Monocyte (primary cell): ENCODE data around the genes STAP2, FEM1A and ARRDC5.

DNA sequence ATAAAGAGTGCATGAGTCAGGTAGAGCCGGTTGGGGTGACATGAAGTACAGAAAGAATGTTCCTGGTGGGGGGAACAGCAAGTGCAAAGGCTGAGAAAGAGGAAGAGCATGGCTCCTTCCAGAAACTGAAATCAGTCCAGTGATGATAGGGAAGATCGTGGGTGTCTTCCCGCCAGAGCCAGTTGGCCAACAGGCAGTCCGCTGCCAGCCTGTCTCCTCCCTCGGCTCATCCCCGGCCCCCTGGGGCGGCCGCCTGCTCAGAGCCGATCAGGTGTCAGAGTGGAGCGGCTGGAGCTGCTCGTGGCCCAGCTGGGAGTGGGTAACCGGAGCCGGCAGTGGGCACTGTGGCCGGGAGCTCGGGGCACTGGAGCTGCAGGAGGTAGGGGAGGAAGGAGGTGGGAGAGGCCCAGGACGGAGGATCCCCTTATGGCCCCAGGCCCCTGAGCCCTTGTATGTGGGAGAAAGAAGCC, 1.5 kb downstream of the ANKRD24 start:
- PRO-cap, 2 experiments = no peak in any of the 2 experiments

- PRO-cap, 2 experiments = no peak in any of the 2 experiments
These were observed at the start of gene STAP2 for GRCh38 chr19:4337785-4338995. TSS of gene STAP2 (minus strand) at chr19:4338827.

- PRO-cap, 2 experiments = no peak in any of the 2 experiments
These were observed 27.1 kb downstream of the MPND start for GRCh38 chr19:4370480-4370851.

DNA sequence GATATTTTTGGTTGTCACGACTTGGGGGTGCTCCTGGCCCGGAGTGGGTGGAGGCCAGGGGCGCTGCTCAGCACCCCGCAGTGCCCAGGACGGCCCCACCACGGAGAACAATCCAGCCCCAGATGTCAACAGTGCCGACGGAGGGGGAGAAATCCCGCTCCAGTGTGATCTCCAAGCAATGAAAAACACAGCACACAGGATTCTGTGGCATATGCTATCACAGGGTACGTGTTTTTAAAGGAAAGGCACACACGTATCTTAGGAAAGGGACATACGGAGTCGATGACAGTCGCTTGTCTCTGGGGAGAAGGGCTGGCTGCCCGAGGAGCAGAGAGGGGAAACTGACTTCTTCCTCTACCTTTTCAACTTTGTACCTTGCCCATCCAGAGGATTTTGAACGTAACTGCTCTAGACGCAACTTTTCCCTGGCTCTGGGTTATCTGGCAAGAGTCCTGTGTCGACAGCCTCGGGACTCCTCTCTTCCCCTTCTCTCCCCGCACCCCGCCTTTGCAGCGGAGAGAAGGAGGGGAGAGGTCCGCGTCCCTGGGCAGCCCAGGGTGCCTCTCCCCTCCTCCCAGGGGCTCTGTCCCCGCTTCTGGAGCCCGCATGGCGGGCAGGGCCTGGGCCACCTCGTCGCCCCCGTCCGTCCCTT, 690 bp downstream of the SH3GL1 start:
- PRO-cap, 2 experiments = peak in 2 of 2 experiments; most common plus-strand start position 518 of the sequence (in 2); most common minus-strand start position 267 of the sequence (in 2)

GRCh38 chr19:4474505-4475121, 2.5 kb downstream of the HDGFL2 start:
- PRO-cap, 2 experiments = no peak in any of the 2 experiments

- PRO-cap, 2 experiments = no peak in any of the 2 experiments
These were observed 7.3 kb upstream of the PLIN4 start for GRCh38 chr19:4525518-4526094.

- PRO-cap, 2 experiments = no peak in any of the 2 experiments
These were observed 20.8 kb upstream of the SEMA6B start for GRCh38 chr19:4580104-4580841.

DNA sequence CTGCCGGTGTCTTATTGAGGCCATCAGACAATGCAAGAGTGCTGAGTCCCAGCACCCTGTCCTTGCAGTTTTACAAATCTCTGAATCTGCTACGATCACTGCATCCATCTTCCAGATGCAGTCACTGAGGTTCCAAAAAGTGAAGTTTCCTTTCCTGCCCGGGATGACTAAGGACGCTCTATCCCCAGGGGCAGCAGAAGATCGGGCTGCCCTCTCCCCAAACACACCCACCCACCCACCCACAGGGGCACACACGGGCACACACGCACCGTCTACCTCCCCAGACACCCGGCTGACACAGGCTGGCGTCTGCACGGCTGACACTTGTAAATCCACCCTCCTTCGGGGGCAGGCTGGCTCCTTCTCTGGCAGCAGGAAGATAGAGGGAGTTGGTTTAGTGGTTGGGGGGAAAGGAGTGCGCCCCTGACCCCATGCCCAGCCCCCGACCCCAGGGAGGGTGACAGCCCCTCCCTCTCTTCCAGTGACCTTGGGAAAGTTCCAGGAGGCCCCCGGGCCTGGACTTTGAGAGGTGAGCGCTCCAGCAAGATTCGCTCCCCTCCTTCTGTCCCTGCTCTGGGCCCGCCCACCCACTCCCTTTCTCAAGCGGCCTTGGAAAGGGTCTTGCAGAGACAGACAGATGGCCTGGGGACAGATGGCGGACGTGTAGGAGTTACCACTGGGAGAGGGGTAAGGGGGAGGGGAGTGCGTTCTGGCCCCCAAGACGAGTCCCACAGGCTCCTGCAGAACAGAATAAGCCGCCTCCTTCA, 3.9 kb upstream of the TNFAIP8L1 start:
- PRO-cap, 2 experiments = no peak in any of the 2 experiments

DNA sequence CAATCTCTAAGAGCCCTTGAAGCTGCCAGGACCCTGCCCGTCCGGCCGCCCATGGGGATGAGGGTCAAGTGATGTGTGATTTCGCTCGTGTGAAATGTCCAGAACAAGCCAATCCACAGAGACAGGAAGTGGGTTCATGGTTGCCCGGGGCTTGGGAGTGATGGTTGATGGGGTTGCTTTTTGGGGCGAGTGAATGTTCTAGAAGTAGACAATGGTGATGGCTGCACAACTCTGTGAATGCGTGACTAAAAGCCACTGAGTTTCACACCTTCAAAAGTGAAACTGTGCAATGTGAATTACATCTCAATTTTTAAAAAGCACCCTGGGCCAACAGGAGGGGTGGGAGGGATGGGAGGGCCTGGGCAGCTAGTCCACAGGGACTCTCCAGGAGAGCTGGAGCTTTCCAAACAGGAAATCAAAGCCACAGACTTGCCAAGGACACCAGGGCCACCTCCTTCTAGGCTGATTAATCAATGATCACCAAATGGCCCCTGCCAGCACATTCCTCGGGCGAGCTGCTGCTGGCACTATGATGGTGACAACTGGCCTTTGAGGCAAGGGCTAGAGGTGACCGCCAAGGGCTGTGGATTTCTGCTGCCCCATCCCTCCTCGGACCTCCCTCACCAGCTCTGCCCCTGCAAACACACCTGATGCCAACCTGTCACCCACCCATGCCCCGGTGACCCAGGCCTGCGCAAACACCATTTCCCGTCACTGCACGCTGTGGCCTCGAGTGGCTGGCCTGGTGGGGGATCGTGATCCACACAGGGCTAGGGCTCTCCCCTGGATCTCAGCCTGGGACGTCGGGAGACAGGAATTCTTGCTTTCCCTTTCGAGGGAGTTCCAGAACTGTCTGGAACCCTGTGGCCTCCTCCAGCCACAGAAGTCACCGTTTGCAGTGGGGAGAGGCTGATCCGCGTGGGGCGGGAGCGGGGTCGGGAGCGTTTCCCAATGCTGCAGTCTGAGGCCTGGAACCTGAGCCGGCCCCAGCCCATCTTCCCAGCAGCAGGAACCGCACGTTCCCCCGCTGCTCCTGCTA, 13.8 kb downstream of the DPP9 start:
- PRO-cap, 2 experiments = no peak in any of the 2 experiments

GRCh38 chr19:4744798-4745343, 21.2 kb upstream of the DPP9 start:
- PRO-cap, 2 experiments = no peak in any of the 2 experiments

DNA sequence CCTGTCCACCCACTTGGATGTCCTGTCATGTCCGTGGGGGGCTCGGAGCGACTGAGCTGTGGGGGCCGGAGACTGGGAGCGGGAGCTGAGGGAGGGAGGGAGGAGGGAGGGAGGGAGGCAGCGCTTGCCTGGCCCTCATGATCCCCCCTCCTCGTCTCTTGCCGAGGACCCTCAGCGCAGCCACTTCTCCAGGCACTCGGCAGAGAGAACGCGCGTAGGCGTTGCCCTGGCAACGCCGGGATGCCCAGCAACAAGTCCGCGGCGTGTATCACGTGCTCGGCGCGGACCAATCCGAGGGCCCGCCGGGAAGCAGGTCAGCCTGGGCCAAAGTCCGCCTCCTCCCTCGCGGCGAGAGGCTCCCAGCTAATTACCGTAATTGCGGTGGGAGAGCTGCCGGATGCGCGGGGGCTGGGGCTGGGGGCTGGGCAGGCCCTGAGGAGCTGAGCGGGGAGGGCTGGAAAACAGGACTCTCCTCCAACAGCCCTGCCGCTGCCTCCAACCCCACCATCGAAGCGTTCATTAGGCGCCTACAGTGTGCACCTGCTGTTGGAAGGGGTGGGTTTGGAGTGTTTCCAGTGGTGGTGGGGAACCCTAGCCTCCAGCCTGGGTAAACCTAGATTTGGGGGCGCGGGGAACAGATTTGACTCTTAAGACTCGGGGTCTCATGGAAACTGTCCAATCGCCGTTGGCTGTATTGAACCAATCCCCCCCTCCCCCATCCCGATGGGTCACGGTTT, 31.7 kb upstream of the FEM1A start:
- PRO-cap, 2 experiments = no peak in any of the 2 experiments

- PRO-cap, 2 experiments = peak in 2 of 2 experiments; most common plus-strand start chr19:4791745 (in 2)
These were observed at the start of gene FEM1A for GRCh38 chr19:4790982-4791878. TSS of gene FEM1A (plus strand) at chr19:4791734.

DNA sequence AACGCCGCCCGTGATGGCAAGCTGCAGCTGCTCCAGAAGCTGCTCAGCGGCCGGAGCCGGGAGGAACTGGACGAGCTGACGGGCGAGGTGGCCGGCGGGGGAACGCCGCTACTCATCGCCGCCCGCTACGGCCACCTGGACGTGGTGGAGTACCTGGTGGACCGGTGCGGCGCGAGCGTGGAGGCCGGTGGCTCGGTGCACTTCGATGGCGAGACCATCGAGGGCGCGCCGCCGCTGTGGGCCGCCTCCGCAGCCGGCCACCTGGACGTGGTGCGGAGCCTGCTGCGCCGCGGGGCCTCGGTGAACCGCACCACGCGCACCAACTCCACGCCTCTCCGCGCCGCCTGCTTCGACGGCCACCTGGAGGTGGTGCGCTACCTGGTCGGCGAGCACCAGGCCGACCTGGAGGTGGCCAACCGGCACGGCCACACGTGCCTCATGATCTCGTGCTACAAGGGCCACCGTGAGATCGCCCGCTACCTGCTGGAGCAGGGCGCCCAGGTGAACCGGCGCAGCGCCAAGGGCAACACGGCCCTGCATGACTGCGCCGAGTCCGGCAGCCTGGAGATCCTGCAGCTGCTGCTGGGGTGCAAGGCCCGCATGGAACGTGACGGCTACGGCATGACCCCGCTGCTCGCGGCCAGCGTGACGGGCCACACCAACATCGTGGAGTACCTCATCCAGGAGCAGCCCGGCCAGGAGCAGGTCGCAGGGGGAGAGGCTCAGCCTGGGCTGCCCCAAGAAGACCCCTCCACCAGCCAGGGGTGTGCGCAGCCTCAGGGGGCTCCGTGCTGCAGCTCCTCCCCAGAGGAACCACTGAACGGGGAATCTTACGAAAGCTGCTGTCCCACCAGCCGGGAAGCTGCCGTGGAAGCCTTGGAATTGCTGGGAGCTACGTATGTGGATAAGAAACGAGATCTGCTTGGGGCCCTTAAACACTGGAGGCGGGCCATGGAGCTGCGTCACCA, 629 bp downstream of the FEM1A start:
- PRO-cap, 2 experiments = peak in 1 of 2 experiments; most common plus-strand start position 62 of the sequence (in 1)

GRCh38 chr19:4838108-4838635, 6.7 kb upstream of the TICAM1 start:
- PRO-cap, 2 experiments = no peak in any of the 2 experiments

DNA sequence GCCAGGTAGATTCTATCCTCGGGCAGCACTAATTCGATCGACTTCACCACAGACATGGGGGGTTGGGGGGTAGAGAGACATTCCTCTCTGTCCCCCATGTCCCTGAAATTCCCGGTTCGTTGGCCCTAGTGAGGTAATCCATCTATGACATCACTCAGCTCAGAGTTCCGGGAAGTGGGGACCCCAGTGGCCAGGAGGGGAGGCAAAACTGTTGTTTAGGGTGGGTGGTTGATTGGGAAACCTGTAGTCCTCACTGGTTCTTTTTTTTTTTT, at the start of gene ARRDC5:
Gene ARRDC5 (minus strand): TSS at position 127 of the 272 bp plus-strand sequence.
- PRO-cap, 2 experiments = no peak in any of the 2 experiments

- PRO-cap, 2 experiments = peak in 1 of 2 experiments; most common plus-strand start chr19:5006083 (in 1)
These were observed 36.9 kb downstream of the KDM4B start for GRCh38 chr19:5005750-5006358.

DNA sequence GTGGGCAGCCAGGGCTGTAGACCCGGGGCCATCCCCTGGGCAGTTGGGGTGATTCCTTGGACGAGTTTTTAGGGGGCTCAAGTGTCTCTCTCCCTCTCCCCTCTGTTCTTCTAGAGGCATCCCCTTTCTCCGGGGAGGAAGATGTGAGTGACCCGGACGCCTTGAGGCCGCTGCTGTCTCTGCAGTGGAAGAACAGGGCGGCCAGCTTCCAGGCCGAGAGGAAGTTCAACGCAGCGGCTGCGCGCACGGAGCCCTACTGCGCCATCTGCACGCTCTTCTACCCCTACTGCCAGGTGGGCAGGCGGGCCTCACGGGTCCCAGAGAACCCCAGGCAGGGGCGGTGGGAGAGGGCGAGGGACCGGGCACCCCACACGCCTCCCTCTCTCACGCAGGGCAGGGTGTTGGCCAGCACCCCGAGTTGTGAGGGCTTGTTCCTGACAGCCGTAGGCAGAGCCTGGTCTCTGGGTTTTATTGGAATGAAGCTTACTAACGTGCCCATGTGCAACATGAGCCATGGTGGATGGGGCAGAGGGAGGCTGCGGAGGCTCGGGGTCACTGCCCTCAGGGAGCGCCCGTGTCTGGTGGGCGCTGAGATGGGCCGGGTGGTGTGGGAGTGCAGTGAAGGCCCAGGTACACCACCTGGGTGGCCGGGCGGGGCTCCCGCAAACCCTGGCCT, 165.0 kb downstream of the KDM4B start:
- PRO-cap, 2 experiments = no peak in any of the 2 experiments

DNA sequence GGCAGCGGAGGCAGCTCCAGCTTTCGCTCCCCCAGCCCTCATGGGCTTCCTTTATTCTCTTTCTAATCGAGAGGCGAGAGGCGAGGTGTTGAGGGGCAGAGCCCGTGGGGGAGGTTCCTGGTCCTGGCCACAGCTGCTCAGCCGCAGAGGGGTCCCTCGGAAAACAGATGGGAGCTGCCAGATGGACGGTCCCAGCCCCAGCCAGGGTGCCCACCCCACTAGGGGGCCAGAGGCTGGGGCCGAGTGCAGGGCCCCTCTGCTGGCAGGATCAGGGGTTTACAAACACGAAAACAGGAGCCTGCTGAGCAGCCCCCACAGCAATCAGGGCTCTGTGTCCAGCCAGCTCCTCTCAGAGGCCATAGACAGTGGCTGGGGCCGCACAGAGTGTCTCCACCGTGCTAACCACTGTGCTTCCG, 182.0 kb downstream of the KDM4B start:
- PRO-cap, 2 experiments = peak in 1 of 2 experiments; most common plus-strand start position 69 of the sequence (in 1)

DNA sequence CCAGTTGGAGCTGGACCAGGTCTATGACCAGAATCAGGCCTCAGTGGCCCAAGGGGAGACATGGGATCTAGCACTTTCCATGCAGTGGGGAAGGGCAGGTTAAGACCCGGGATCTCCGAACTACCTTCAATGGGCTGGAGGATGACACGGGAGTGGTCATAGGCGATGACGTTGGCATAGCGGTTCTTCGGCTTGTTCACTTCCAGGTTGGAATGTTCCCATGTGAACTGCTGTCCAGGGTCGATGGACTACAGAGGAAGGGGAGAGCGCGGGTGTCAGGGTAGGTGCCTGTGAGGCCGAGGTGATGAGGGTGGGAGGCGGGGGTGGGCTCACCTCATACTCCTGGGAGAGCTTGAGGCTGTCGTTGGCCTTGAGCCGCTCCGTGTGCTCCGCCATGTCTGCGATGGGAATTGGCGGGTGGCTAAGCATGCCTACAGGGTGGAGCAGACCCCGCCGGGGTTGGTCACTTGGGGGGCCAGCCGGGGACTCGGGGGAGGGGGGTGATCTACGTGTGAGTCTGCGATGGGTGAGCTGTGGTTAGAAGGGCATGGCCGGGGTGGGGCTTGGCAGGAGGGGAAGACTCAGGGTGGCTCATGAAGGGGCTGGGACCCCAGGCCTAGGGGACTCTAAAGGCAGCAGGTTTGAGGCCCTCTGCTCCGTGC, 125.3 kb downstream of the PTPRS start:
- PRO-cap, 2 experiments = no peak in any of the 2 experiments

DNA sequence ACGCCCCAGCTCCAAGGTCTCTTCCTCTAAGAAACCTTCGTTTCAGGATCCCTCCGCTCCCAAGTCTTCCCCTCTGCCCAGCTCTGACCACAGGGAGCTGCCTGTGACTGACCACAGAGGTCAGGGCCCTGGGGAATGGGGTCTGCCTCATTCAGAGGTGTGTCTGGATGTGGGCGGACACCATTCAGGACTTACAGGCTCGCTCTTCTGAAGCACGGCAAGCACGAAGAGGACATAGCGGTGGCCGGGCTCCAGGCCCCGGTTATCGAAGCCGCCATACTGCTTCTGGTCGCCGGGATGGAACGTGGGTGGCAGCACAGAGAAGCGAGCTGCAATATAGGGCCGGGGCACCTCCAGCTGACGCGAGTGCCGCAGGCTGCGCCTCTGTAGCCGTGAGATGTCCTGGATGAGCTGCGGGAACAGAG, 120.9 kb downstream of the PTPRS start:
- PRO-cap, 2 experiments = no peak in any of the 2 experiments